ENCODE measurements around a stretch of chr11.

GRCh38 chr11:75795795-75796239 lies 19.2 kb upstream of the UVRAG start:
- RRBS, result no CpG with 5 or more reads among the region's 2 CpGs

DNA sequence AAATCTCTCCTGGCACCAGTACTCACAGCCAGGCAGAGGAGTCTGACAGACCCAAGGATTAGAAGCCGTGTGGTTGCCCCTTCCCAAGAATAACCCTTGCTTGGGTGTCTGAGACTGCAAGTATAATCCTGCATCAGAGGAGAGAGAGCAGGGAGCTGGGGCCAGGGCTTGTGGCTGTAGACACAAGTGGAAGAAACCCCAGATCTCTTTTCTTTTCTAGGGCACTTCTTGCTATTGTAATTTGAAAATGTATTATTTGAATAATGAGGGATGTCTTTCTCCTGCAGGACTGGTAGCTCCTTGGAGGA lies 67.2 kb downstream of the WNT11 start:
- RRBS, result no CpG with 5 or more reads among the region's 1 CpG

- RRBS, result 61% methylated on average over 1 of the region's 6 CpGs
Observed at GRCh38 chr11:76148954-76149231, 57.4 kb downstream of the WNT11 start.

GRCh38 chr11:76186766-76187386 lies 19.4 kb downstream of the WNT11 start:
- RRBS, result no CpG with 5 or more reads among the region's 24 CpGs

- RRBS, result no CpG with 5 or more reads among the region's 48 CpGs
Observed at GRCh38 chr11:76207356-76208137, 1.2 kb upstream of the WNT11 start.

DNA sequence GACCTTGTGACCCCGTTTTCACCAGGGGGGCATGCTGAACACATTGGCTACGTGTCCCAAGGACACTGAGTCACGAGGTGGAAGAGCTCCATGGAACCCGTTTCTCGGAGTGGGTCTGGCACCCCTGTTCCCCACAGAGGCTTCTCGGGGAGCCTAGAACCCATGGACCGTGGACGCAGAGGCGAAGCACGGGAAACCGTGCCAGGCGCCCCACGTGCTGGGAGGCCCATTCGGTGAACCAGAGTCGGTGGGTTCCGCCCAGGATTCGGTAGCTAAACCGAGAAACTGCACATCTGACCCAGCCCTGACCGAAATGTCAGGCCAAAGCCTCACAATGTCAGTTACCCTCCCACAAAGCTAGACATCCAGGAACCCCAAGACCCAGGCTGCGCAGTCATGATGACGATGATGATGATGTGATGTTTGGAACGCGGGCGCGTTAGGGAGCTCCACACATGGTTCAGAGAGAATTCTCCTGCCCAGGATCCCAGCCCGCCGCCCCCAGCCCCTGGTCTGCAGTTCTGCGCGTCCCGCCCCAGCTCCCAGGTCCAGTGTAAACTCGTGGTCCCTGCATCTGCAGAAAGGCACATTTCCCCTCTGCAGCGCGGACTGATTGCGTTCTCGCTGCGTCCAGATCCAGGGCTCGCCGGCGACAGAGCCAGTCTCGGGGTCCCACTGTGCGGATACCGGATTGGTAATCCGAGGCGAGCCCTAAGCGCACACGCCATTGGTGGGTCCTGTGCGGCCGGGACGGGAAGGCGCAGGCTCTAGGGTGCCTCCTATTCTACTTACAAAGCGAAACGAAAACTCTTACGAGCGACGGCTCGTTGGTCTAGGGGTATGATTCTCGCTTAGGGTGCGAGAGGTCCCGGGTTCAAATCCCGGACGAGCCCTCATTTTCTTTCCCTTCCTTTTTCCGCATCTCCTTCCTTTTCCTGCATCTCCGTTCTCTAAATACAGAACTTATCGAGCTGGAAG lies 28.7 kb upstream of the WNT11 start:
- RRBS, result 1% methylated on average over 11 of the region's 64 CpGs

DNA sequence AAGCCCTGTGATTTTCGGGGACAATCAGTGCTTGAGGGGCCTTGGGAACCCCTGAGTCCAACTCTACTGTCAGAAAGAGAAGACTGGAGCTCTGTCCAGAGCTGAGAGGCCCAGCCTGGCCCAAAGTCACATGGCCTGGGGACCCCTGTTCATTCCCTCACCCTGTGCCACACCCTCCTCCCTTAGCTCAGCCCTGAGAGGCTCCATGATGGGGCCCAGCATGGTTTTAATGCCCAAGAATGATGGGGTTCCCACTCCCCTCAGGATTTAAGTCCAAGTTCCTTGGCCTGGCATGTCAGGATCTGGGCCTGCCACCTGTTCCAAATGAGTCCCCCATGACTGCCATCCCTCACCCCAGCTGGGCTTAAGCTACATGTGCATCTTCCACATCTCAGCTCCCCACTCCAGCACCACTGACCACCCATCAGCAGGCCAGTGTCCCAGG lies 41.7 kb upstream of the WNT11 start:
- RRBS, result no CpG with 5 or more reads among the region's 1 CpG

GRCh38 chr11:76276232-76276965 lies 70.1 kb upstream of the WNT11 start:
- RRBS, result 77% methylated on average over 1 of the region's 8 CpGs

DNA sequence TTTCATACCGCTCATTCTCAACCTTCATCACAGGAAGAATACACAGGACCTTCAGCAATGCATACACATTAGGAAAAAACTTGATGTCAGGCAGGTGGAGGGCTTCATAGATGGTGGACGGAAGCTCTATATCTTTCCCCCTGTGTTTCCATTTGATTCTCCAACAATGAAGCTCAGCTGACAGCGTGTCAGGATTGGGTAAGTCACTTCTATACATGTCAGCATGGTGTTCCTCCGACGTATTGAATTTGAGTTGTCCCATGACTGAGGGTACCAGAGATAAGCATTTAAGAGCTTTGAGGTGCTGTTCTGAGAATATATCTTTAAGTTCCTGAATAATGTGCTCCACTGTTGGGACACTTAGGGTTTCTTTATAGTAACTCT lies 29.9 kb downstream of the THAP12 start:
- RRBS, result no CpG with 5 or more reads among the region's 5 CpGs

- RRBS, result no CpG with 5 or more reads among the region's 14 CpGs
Observed at GRCh38 chr11:76379119-76380166, 1.5 kb downstream of the THAP12 start.

- RRBS, result no CpG with 5 or more reads among the region's 5 CpGs
Observed at GRCh38 chr11:76385801-76386274, 4.7 kb downstream of the GVQW3 start.

- RRBS, result no CpG with 5 or more reads among the region's 2 CpGs
Observed at GRCh38 chr11:76391951-76392317, 10.8 kb downstream of the GVQW3 start.

- RRBS, result no CpG with 5 or more reads among the region's 8 CpGs
Observed at GRCh38 chr11:76629445-76629969, 41.0 kb downstream of the LRRC32 start.

GRCh38 chr11:76629970-76630816 lies 40.4 kb downstream of the LRRC32 start:
- RRBS, result no CpG with 5 or more reads among the region's 14 CpGs

GRCh38 chr11:76781607-76781733 lies 1.7 kb upstream of the TSKU start:
- RRBS, result no CpG with 5 or more reads among the region's 2 CpGs

DNA sequence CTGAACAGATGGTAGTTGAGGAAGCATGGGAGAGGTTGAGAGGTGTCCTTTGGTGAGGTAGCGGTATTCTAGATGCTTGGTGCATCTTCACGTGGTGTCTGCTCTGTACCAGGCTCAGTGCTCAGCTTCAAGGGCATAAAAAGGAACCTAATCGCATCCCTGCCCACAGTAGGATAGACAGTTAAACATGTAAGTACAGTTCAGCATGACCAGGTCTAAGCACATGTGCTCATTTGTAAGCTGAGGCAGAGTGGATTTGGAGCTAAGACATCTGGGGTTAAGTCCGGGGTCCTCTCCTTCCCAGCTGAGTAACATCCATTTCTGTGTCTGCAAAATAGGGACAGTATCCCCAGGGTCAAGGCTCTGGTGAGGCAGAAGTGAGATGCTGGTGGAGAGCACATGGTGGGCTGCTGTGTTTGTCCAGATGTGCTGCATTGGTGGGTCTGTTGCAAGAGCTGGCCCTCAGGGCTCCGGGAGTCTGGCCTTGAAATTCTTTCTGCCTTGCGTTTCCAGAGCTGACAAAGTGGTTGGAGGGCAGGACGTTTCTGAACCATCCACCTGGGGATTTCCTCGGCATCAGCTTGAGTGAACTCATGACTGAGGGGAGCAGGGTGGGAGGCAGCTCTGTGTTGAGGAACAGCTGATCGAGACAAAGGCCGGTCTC lies 4.5 kb downstream of the TSKU start:
- RRBS, result no CpG with 5 or more reads among the region's 10 CpGs

- RRBS, result no CpG with 5 or more reads among the region's 8 CpGs
Observed at GRCh38 chr11:76793399-76794231, 10.5 kb downstream of the TSKU start.

DNA sequence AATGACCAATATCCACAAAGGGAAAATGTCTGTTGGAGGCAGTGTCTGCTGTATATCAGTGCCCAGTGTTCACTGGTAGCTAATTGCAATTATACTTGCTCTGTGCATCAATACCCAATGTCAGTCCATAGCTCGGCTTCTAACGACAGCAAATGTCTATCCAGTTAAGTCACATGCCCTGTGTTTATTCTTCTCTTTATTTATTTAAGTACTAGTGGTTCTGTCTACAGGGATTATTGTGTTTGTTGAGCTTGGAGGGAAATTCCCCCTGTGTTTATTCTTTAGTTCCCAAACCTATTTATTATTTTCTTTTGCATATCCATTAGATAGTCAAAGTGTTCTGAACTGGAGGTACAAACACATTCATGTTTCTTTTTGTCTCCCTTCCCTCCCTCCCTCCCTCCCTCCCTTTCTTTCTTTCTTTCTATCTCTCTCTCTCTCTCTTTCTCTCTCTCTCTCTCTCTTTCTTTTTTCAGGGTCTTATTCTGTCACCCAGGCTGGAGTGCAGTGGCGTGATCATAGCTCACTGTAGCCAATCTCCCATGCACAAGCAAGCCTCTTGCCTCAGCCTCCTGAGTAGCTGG lies 18.7 kb downstream of the TSKU start:
- RRBS, result no CpG with 5 or more reads among the region's 3 CpGs

- RRBS, result no CpG with 5 or more reads among the region's 10 CpGs
Observed at GRCh38 chr11:77029566-77030335, 4.4 kb upstream of the B3GNT6 start.

DNA sequence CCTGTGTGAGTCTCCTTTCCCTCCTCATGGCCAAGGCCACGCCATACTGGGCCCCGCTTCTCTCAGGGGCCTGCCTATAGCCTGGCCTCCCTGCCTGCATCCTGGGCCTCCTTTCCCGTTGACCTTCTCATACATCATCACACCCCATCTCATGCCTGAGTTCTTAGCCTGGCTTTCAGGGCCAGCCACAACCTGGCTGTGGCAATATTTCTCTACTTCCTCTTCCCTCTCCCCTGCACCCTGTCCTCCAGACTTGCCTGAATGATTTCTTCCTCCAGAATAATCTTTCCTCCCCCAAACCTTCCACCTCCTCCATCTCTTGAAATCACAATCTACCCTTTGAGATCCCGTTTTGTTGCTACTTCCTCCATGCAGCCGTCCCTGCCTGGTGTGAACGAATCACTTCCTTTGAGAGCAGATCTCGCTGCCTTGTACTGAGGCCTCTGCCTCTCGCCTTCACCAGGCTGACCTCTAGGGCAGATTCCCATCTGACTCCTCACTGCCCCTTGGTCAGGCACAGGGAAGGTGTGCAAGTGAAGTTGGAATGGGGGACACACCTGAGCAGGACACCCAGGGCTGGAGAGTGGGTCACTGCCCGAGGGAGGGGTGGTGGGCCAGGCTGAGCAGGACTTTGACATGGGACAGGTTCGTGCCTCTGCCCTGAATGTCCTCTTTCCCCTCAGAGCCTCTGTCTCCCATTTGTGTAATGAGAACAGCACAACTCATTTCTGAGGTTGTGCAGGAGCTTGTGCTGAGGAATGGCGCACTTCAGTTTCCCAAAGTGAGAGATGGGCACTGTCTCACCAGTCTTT lies 5.4 kb downstream of the CAPN5 start:
- RRBS, result no CpG with 5 or more reads among the region's 11 CpGs